ENCODE measurements around a stretch of chr10.

- PRO-cap, result no peak
Observed at GRCh38 chr10:43127537-43127823, 10.8 kb upstream of the CSGALNACT2 start.

- PRO-cap, result no peak
Observed at GRCh38 chr10:43137325-43138020, 772 bp upstream of the CSGALNACT2 start.

- PRO-cap, result no peak
Observed at GRCh38 chr10:43155009-43155708, 16.9 kb downstream of the CSGALNACT2 start.

DNA sequence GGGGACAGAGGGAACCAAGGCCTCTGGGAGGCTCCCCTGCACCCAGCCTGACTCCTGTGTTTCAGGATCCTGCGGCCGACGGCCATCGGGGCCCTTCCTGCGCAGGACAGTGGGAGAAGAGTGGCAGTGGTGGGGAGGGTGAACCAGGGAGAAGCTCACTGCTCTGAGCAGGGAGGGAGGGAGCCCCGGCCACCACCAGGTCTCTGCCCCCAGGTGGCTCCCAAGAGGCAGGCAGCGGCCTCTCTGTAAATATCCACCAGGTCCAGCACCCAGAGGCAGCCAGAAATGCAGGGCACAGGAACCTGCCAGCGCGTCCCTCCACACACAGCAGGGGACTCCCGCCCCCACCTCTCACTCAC is 1.1 kb downstream of the RASGEF1A start:
- PRO-cap, result unidirectional peak, plus-strand start at position 278 of the sequence

GRCh38 chr10:43304509-43305338 is 37.9 kb upstream of the RASGEF1A start:
- PRO-cap, result bidirectional peak, plus-strand start at chr10:43304946, minus-strand start at chr10:43304802; unidirectional peak, minus-strand start at chr10:43304987

DNA sequence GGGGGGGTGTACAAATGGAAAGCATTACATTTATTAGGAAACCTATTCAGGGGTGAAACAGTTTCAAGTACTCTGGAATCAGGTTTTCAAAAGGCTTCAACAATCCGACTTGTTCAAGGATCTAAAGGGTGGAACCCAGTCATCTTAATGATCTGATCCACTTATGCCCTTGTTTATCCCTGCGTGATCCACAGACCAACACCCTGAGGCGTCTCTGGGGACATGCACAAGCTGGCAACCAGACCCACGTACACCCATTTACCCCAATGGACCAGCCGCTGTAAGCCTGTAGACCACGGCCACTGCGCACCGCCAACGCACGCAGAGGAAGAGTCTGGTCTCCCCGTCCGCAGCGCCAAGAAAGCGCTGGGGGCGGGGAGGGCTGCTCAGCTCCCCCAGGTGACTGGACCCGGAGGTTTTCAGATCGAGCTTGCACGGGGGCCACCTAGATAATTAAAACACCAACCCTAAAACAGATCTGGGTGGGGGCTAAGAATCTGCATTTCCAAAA is 13.3 kb downstream of the HNRNPF start:
- PRO-cap, result no peak

GRCh38 chr10:43417893-43418703 is 9.1 kb upstream of the HNRNPF start:
- PRO-cap, result no peak

- PRO-cap, result no peak
Observed at GRCh38 chr10:43437296-43437608, 341 bp downstream of the ZNF487 start.

- PRO-cap, result no peak
Observed at GRCh38 chr10:43870708-43871497, 222.2 kb upstream of the ZNF32 start.

DNA sequence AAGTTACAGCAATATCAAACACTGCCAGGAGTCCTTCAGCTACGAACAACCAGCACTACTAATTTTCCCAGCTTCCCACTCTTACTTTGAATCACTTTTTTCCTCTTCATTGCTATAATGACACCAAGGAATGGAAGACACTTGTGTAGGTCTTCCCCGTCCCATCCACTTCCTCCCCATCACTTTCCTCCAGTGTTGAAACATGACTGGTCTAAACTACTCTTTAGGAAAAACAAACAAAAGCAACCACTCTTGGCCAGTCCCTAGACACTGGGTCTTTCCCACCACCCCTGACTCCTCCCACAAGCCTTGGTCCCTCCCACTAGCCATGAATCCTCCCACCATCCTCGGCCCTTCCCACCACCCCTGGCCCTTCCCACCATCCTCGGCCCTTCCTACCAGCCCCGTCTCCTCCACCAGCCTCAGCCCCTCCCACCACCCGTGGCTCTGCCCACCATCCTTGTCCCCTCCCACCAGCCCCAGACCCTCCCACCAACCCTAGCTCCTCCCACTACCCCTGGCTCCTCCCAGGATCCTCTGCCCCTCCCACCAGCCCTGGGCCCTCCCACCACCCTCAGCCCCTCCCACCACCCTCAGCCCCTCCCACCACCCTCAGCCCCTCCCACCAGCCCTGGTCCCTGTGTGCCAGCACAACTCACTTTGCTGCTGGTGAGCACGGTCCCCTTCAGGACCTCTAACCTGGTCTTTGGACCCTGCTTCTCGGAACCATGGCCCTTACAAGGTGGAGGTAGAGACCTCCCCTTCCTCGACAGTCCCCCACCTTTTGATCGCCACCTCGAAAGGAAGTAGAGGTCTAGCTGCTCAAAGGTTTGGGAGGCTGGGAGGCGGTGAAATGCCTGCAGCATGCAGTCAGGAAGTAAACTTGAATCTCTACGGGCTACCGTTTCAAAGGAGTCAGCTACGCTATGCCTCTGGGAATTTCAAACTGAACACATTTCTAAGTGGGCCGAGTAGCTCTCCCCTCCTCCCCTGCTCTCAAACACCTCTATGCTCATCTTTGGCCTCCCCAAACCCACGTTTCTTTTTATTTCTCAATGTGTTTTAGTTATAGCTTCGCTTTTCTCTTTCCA is 68.4 kb downstream of the CXCL12 start:
- PRO-cap, result no peak

DNA sequence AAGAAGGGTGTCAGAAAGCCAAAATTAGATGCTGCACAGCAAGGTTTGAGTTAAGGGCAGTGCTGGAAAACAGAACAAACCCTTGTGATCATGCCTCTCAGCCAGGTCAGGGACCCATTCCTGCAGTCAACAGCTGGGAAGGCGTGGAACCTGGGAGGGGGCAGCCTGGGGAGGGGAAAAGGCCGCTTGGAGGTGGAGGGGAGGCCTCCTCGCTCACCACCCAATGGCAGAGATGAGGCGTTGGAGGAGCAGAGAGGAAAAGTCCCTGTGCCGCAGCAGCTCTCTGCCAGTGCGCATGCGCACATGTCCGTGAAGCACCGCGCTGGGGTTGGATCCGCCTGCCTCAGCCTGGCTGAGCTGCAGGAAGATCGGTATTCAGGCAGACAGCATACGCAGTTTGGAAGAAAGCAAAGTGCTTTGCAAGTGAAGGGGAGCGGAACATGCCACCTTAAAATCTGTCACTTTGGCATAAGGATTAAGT is 32.5 kb upstream of the TMEM72 start:
- PRO-cap, result unidirectional peak, plus-strand start at position 362 of the sequence

DNA sequence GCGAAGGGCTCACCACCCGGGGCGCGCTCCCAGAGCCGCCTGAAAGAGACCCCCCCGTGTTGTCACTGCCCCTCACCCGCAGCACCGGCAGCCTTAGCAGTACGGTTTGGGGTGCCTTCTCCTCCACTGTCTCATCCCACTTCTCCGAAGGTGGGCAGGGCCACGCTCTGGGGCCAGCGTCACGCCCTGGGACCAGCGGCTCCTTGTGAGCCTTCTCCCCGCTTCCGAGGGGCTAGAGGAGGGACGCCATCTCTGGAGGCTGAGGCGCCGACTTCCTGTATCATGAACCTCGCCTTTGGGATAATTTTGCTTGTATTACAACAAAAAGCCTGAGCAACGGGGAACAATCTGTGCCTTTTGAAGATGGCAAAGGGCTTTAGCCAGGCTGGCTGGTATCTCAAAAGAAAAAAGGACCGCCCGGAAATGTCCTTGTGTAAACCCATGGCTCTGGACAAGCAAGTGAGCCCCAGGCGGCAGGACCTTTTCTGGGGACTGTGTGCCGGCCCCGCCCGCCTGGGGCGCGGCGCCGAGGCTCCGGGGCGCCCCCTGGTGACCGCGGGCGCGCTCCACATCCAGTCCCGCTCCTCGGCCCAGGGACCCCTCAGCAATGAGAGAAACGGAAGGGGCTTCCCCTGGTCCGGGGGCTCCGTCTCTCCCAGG is 3.9 kb downstream of the DEPP1 start:
- PRO-cap, result unidirectional peak, minus-strand start at position 487 of the sequence

DNA sequence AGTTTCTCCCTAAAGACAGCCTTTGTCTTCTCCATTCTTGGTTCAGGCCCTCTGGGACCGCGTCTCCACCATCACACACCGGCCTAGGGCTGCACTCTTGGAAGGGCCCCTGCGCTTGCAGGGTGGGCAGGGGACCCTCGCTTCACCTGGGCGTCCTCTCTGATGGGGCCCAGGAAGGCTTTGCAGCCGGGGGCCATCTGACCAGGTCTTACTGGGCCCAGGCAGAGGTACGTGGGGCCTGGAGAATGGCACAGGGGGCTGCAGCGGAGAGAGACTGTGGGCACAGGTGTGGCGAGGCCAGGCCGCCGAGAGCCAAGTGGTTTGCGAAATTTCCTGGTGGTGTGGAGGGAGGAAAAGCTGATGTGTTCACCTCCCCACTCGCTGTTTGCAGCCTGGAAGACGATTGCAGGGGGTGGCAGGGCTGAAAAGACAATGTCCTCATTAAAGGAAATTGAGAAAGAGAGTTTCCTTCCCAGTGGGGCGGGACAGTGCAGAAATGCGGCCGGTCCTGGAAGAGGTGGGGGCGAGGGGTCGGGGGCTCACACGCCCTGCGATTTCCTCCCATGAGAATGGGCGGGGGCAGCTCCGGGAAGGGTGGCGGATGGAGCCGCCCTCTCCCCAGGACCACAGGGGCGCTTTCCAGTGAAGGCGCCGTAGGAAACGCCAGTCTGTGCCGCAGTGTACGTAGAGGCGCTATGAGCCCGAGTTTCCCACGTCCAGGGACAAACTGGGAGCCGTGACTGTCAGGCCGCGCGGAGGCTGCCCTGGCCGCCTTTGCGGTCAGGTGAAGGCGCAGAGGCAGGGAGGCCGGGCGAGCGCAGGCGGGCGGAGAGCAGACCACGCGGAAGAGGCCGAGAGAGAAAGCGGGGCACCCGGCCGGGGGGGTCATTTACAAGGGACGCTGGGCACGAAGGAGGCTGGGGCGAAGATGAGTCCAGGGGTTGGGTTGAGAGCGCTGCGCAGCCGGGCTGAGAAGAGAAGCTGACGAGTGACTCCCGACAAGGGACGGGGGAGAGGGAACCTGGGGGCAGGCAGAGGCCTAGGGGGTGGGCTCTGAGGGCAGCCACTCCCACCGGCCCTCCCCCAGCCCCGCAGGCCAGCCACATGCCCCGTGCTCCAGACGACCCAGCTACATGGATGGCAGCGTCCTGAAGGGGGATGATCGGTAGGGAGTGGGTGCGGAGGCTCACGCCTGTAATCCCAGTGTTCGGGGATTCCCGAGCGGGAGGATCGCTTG is 44.8 kb downstream of the ALOX5 start:
- PRO-cap, result unidirectional peak, plus-strand start at position 642 of the sequence; bidirectional peak, plus-strand start at position 1,112 of the sequence, minus-strand start at position 986 of the sequence

DNA sequence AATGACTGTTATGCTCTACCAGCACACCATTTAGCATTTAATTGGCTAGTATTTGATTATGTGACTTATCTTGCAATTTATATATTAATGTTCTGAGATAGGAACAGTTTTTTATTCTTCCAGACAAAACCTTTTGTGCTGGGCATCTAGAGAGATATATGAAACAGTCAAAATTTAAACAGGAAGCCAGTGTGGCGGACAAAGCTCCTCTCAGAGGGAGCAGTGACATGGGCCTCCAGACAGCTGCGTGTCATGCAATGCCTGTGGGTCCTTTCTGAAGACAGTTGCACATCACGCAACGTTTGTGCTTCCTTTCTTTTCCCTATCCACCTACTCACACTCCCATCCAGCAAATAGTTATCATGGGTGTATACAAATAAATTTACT is 74.7 kb downstream of the MARCHF8 start:
- PRO-cap, result no peak

DNA sequence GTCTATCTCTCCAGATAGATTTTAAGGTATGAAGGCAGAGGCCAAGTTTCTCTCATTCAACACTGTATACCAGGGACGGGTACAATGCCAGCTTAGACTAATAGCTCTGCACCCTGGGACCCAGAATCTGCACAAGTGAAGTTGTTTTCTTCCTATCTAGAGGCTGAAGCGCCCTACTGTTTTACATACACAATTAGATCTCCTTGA is 929 bp upstream of the TIMM23 start:
- PRO-cap, result no peak

GRCh38 chr10:45971674-45972189 is 557 bp upstream of the TIMM23 start:
- PRO-cap, result no peak

- PRO-cap, result bidirectional peak, plus-strand start at chr10:46019423, minus-strand start at chr10:46019313
Observed at GRCh38 chr10:46018653-46019764, 11.4 kb downstream of the NCOA4 start.

DNA sequence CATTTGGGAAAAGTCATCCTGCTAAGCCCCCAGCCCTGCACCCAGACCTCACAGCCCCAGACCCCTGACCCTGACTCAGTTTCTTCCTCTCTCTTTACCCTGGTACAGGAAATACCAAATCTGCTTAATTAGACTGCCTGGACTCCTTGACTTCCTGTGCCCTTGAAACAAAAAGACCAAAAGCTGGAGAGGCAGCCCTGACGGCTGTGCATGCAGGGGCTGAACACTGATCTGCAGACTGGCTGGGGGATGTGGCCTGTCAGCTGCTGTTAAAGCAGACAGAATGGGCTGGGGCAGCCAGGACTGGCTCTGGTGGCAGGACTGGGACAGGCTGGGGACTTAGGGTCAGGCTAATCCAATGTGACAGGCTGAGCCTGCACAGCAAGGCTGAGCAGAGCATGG is 14.8 kb upstream of the ANTXRL start:
- PRO-cap, result no peak

DNA sequence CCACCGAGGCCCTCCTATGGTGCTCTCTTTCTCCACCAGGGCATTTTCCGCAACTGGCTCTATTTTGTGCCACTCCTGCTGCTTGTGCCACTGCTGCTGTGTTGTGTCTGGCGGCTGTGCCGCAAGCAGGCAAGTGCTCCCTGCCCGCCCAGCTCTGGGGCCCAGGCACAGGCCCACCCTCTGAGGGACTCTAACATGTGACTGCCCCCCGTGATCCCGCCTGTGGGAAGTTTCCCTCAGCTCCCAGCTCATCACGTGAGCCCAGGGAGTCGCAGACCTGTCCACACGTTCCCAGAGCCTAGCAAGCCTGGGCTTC is 22.2 kb downstream of the ANTXRL start:
- PRO-cap, result no peak

DNA sequence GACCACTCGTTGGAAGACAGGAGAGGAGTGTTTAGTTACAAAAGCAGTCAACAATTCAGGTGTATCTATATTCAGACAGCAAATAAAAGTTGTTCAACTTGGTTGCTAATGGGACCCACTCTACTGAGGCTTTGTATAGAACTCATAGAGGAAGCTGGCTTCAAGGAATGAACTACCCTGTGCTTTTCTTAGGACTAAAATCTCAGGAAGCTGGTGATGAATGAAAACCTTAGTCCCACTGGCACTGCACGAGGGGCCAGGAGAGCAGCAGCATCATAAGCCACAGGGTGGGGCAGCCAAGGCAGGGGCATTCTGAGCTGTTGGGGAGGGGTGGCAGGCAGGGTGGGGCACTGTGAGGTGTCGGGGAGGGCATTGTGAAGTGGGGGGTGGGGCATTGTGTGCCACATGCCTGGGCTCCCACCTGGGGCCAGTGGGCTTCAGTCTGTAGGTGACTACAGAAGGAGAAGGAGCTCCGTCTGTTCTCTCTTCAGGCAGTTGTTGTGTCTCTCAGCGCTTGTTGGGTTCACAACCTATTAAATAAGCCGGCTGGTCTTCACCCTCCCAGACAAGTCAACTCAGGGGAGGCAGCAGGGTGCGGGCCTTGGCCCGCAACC is 95.4 kb upstream of the PTPN20 start:
- PRO-cap, result no peak